ENCODE measurements around a stretch of chr5.

DNA sequence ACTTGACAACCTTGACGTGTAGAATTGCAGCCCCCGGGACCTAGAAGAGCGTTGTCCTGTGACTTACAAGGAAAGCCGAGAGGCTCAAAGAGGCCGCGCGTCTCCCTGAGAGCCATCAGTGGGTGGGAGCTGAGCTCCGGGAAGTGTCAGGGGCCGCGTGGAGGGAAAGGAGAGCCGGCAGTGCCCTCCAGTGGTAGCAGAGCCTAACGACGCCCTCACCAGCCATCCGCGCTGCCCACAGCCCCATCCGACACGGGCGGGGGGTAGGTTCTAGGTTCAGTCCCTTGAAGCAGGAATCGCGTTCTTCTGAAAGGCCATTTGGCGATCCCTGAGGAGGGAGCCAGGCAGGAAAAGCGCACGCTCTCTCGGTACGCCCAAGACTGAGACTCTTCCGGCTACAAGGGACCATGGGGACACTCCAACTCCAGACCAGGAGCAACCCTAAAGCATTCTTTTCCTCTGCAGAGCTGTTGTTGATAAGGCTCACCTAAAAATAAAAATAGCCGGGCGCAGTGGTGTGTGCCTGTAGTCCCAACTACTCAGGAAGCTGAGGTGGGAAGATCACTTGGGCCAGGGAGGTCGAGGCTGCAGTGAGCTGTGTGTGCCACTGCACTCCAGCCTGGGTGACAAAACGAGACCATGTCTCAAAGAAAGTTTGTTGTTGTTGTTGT lies 40.5 kb upstream of the SAP30L start:
- PRO-cap: no peak
- RRBS: 4% methylated on average over 4 of the region's 30 CpGs

- PRO-cap: no peak
- RRBS: no CpG with 5 or more reads among the region's 8 CpGs
Measured at GRCh38 chr5:154417168-154418206, 28.3 kb upstream of the SAP30L start.

GRCh38 chr5:154447265-154447735 lies 1.5 kb downstream of the SAP30L start:
- PRO-cap: no peak
- RRBS: no CpG with 5 or more reads among the region's 5 CpGs

DNA sequence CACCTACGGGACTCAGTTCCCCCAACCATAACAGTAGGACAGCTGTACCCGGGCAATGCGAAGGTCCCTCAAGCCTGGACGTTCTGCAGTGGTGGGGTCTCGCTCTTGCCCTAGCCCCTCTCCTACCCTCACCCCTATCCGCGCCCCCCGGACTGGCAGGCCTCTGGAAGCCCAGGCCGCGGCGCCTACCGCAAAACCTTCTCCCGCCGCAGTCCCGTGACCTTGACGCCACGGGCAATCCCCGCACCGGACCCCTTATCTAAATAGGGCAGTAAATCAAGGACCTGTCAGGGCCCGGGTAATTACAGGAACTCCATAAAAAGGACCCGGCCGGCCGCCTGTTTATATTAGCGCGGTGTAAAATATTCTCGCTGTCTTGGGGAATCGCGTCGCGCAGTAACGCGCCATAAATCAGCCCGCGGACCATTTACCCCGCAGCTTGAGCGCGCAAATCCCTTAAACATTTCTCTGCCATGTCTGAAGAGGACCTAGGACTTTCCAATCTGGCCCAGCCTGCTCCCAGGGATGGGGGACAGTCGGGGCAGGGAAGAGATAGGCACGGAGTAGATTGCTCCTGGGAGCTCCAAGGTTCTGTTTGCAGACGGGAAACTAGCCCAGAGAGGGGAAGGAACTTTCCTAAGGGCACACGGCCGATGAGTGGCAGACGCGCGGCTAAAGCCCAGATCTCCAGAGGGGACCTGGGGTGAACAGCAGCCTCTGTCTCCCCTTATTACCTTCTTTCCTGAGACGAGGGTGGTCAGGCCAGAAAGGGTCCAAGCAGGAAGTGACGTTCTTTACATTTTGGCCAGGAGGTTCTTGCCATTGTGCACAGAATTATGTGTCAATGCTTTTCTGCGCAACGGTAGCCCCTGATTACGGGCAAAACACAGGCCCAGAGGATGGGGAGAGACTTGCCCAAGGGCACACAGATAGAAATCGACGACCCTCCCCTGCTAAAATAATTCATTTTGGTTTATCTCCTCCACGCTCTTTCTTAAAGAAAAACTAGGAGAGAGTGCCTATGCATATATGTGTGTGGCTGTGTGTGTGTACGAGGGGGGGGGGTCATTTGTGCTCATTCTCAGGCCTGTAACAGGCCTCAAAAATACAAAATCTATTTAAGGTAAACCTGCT lies 4.8 kb upstream of the HAND1 start:
- PRO-cap: no peak
- RRBS: 49% methylated on average over 14 of the region's 54 CpGs

DNA sequence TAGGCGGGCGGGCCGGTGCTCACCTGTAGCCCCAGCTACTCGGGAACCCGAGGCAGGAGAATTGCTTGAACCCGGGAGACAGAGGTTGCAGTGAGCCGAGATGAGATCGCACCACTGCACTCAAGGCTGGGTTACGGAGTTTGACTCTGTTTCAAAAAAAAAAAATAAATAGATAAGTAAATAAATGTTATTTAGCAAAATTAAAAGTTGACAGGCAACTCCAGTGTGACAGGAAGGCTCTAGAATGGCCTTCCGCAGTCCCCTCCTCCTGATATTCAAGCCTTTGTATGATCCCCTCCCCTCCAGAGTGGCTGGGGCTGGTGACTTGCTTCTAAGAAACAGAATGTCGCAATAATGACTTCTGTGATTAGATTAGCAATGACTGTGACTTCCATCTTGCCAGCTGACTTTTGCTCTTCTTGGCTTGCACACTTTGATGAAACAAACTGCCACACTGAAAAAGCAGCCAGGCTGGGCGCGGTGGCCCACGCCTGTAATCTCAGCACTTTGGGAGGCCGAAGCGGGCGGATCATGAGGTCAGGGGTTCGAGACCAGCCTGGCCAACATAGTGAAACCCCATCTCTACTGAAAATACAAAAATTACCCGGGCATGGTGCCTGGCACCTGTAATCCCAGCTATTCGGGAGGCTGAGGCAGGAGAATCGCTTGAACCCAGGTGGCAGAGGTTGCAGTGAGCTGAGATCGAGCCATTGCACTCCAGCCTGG lies 106.5 kb upstream of the LARP1 start:
- PRO-cap: no peak
- RRBS: 90% methylated on average over 2 of the region's 22 CpGs

DNA sequence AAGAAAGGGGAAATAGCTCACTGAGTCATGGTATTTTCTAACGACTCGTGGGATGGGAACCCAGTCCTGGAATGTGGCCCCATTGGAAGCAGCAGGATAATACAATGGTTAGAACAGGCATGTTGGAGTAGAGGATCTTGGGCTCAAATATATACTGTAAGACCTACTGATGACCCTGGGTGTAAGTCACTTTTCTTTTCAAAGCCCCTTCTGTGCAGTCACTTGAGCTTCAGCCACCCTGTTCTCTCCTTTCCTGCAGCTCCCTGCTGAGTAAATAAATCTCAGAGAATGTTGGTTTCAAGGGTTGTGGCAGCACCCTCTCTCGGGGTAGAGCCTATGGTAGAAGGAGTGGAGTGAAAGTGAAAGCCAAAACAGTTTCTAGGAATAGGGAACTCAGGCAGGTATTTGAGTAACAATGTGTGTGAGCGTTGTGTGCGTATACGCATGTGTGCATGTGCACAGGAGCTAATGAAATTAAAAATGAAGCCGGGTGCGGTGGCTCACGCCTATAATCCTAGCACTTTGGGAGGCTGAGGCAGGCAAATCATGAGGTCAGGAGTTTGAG lies 40.7 kb upstream of the LARP1 start:
- PRO-cap: no peak
- RRBS: no CpG with 5 or more reads among the region's 9 CpGs

DNA sequence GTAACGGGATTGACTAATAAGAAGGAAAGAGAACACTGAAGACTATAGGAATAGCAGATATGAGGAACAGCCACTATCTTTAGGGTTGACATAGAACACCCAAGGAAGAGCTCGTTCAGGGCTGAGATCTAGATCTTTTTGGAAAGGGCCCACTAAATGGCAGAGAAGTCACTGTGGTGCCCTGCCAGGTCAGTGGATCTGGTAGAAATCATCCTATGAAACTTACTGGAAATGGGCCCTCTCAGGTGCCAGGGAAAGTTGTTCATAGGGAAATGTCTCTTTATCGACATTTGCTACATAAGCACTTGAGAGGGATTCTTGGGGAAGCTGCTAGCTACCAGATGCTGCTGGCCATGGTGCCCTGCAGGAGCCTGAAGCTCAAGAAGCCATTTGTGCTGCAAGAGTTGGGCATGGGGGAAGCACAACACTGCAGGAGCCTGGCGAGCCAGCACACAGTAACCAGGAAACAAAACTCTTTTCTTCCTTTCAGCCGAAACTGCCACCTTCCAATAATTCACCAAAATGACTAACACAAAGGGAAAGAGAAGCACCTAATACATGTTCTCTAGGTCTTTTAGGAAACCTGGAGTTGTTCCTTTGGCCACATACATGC lies 26.4 kb upstream of the LARP1 start:
- PRO-cap: no peak
- RRBS: no CpG with 5 or more reads among the region's 5 CpGs

GRCh38 chr5:154758867-154759840 lies 4.0 kb downstream of the LARP1 start:
- PRO-cap: no peak
- RRBS: no CpG with 5 or more reads among the region's 7 CpGs

- PRO-cap: no peak
- RRBS: no CpG with 5 or more reads among the region's 7 CpGs
Measured at GRCh38 chr5:154765505-154766087, 10.4 kb downstream of the LARP1 start.

DNA sequence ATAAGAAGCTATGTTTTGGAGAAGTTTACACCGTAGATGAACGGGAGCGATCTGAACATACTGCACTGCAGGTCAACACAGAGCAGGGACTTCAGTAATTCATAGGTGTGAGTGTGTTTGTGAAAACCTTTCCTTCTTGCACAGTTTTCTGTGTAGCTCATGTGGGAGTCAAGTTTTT lies 1.2 kb downstream of the CNOT8 start:
- PRO-cap: no peak
- RRBS: no CpG with 5 or more reads among the region's 3 CpGs

GRCh38 chr5:154895597-154895986 lies 37.2 kb downstream of the CNOT8 start:
- PRO-cap: no peak
- RRBS: no CpG with 5 or more reads among the region's 6 CpGs

GRCh38 chr5:155732829-155733422 lies 594.0 kb upstream of the SGCD start:
- PRO-cap: no peak
- RRBS: no CpG with 5 or more reads among the region's 5 CpGs

GRCh38 chr5:156093959-156094522 lies 232.9 kb upstream of the SGCD start:
- PRO-cap: no peak
- RRBS: no CpG with 5 or more reads among the region's 7 CpGs

DNA sequence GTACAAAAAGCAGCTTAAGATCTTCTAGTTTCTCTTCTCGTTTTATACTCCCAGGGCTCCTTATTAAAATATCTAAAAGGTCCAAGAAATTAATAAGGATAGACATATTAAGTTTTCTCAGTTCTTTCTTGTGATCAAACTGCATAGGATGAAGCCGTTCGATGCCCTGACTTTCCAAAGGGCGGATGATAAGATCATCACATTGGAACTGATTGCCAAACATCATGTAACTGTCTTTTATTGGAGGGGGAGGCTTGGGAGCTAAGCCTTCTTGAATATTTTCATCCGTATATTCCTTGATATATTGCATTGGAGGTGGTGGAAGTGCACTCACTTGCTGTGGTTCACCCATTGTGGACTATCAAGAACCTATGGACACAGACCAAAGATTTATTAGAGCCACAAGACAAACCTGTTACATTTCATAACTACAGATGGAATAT lies 3.6 kb downstream of the MED7 start:
- PRO-cap: no peak
- RRBS: no CpG with 5 or more reads among the region's 5 CpGs

DNA sequence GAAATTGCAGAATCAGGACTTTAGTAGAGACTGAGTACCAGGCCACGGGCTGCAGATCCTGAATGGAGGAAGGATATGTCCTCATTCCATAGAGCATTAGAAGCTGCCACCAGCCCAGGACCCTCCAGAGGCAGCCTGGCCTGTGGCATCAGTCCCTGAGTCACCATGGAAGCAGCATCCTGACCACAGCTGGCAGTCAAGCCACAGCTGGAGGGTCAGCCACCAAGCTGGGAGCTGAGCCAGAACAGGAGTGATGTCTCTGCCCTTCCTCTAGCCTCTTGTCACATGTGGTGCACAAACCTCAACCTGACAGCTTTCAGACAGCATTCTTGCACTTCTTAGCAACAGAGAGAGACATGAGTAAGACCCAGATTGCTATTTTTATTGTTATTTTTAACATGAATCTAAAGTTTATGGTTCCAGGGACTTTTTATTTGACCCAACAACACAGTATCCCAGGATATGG lies 13.2 kb upstream of the CYFIP2 start:
- PRO-cap: no peak
- RRBS: no CpG with 5 or more reads among the region's 1 CpG

DNA sequence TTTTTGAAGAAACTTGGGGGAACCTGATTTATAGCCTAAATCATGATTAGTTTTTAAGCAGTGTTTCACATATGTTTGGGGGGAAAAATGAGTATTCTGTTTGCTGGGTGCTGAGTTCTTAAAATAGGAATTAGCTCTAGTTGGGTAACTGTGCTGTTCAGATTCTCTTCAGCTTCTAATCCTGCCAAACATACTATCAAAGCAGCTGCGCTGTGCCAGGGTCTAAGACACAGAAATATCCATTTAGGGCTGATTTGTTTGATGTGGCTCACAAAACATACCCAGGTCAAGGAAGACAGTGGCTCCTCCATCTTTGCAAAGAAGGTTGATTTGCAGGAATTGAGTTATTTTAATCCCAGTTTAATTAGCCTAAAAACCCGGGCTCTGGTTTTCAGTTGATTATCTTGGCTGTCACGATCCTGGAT lies 18.6 kb downstream of the CYFIP2 start:
- PRO-cap: no peak
- RRBS: no CpG with 5 or more reads among the region's 3 CpGs

DNA sequence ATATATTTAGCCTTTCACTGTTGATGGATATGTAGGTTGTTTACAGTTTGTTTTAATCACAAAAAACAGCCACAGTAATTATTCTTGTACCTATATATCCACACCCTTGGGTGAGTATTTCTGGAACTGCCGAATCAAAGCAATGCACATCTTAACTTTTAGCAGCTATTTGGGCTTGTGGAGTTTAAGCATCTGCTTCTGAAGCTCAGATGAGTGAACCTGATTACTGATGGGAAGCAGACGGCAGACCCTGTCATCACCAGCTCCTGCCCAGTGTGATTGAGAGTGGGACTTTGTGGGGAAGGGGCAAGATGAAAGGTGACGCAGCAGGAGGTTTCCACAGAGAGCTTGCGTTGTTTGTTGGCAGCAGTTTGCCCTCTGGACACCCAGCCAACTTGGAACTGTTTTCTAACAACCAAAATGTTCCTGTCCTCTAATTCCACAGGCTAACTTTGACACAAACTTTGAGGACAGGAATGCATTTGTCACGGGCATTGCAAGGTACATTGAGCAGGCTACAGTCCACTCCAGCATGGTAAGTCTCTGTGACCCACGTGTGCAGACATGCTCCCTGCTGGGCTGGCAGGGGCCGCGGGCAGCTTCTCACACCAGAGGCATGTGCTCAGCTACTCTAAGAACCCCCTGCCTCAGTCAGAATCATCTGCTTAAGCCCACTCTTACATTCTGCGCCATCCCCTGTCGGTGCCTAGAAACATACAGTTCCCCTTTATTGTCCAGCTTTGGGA lies 20.8 kb downstream of the CYFIP2 start:
- PRO-cap: no peak
- RRBS: no CpG with 5 or more reads among the region's 10 CpGs

DNA sequence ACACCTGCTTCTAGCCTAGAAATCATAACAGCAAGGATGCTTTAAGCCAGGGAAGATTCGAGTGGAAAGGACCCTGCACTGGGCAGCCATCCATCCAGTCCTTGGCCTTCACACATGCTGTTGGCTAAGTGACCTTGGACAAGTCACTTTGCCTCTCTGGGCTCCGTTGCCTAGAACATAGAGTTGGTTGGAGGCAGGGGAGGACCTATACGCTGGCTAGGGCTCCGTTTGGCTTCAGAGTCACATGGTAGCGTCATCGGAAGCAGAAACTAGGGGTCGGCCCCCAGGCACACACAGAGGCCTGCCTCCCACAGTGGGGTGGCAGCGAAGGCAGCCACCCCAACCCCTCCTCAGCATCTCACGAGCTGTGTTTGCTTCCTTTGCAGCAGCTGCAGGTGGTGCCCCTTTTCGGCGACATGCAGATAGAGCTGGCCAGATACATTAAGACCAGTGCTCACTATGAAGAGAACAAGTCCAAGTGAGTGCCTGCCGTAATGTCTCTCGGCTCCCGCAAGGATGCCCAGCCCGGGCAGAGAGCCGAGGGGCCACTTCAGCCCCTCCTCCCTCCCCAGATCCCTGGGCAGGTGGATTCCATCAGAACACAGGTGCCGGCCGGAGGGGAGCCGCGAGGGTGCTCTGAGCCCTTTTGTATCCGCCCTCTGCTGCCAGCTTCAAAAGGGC lies 36.0 kb downstream of the FNDC9 start:
- PRO-cap: no peak
- RRBS: 48% methylated on average over 3 of the region's 21 CpGs

GRCh38 chr5:157431970-157432313 lies 28.1 kb upstream of the NIPAL4 start:
- PRO-cap: no peak
- RRBS: no CpG with 5 or more reads among the region's 2 CpGs

- PRO-cap: no peak
- RRBS: no CpG with 5 or more reads among the region's 9 CpGs
Measured at GRCh38 chr5:157478019-157478892, 18.2 kb downstream of the NIPAL4 start.